T47D (cell line): ENCODE measurements around the genes CEP70 and PRR23C.

DNA sequence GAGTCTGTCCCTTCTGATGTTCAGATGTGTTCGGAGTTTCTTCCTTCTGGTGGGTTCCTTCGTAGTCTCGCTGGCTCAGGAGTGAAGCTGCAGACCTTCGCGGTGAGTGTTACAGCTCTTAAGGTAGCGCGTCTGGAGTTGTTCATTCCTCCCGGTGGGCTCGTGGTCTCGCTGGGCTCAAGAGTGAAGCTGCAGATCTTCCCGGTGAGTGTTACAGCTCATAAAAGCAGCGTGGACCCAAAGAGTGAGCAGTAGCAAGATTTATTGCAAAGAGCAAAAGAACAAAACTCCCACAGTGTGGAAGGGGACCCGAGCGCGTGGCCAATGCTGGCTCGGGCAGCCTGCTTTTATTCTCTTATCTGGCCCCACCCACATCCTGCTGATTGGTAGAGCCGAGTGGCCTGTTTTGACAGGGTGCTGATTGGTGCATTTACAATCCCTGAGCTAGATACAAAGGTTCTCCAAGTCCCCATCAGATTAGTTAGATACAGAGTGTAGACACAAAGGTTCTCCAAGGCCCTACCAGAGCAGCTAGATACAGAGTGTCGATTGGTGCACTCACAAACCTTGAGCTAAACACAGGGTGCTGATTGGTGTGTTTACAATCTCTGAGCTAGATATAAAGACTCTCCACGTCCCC lies 39.9 kb upstream of the SLCO2A1 start:
- RRBS = no CpG with 5 or more reads among the region's 19 CpGs

DNA sequence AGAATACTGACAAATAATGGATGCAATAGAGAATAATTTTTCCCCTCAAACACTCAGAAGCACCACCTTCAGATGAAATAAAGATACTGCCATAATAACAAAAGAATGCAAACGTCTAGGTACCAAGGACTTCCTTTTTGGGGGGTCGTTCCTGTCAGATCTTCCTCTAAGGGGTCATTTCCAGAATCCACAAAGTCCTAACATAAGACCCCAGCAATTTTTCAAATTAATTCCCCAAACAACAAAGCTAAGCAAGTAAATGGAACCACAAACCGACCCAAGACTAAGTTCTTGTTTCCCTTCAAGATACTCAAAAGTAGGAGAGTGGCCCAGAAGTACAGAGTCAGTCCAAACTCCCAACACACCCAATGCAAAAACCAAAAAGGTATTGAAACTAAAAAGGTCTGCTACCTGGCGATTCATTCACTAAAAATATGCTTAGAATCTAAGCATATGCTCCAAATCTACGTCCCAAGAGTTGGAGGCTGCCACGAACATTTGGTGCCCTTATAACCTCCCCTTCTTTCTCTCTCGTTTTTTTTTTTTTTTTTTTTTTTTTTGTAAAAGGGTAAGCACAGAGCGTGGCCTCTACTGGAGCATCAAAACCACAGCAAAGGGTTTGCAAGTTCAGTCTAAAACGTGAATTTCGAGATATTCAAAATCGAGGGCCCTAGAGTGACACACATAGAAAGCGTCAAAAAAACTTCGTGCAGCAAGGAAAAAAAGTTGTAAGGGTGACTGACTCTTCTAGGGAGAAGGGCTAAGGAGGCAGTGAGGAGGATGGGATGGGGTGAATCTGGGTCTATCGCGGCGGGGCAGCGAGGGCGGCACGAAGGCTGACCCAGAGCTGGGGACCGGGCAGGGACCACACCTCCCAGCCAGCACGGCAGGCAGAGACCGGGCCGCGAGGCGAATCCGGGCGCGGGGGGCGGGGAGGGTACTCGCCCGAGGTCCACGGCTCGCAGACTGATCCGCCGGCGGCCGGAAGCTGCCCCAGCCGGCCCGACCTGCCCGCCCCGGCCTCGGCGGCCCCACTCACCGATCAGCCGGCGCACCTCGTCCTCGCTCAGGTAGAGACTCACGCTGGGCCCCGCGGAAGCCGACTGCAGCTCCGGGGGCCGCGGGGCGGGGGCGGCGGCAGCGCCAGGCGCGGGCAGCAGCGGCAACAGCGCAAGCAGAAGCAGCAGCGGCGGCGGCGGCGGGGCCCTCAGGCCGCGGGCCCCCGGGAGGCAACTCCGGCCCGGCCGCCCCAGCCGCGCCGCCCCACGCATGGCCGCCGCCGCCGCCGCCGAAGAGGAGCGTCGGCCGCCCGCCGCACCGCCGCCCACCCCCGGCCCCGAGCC lies 804 bp downstream of the RYK start:
- RRBS = 2% methylated on average over 33 of the region's 93 CpGs

DNA sequence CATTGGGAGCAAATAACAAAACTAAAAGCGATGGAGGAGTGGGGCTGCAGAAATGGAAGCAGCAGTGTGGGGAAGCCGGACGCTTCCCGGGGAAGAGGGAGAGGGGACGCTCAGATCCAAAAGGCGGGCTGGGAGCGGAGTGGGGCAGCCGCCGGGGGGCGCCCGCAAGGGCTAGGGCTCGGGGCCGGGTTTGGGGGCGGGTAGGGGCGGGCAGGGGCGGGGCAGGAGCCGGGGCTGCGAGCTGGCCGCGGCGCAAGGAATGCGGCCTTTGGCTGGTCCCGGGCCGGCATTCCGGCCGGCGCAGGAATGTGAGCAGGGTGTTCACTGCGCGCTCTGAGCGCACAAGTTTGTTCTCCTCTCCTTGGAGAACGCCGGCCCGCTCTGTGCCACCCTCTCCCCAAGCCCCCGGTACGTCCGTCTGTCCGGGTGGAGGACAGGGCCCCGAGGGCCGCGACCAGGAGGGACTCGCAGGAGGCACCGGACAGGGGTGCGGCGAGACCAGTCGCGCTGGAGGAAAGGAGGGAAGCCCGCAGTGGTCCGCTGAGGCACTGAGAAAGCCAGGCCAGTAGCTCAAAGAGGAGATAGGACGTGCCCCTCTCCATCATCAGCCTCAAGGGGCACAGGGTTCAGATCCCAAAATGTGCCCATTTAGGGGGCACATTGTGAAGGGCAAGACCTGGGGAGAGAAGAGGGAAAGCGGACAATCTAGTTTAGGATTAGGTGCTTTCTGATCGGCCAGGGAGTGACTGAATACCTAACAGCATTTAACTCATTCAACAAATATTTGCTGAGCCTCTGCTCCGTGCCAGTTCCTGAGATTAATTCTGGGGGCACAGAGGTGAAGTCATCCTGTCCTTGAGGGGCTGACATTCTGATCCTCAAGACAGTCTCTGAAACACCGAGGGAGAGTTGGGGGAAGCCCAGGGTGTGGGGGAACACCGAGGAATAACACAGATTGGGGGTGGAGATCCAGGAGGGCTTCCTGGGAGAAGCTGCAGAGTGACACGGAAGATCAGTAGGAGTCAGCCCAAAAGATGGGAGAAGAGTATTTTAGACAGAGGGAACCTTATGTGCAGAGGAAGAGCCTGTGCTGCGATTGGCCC lies 60.7 kb downstream of the AMOTL2 start:
- RRBS = 2% methylated on average over 30 of the region's 56 CpGs

- RRBS = 28% methylated on average over 2 of the region's 11 CpGs
These were observed 47.2 kb downstream of the AMOTL2 start for GRCh38 chr3:134326677-134327834.

DNA sequence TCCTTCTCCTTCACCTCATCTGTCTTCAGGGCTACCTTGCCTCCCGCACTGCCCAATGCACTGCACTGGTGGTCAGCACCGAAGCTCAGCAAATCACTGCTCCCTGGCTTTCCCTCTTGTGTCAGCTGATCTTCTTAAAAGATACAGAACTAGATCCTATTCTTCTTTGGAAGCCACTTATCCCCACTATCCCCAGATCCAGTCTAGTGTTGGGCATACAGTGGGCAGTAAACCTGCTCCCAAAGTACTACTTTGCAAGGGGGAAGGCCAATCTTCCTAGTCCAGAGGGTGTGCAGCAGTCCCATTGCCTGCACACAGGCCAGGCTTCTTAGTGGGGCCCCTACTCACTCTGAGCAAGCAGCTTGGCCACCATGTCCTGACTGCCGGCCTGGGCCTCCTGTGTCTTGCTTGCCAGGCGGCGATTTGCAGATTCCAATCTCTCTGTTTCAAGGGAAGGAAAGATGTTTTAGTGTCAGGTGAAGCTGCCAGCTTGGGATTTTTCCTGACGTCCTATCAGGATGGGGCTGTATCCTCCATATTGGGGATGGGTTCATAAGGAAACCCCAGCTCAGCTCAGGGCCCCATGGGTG lies 8.7 kb downstream of the AMOTL2 start:
- RRBS = no CpG with 5 or more reads among the region's 6 CpGs

GRCh38 chr3:134613266-134613609 lies 37.6 kb downstream of the KY start:
- RRBS = no CpG with 5 or more reads among the region's 2 CpGs

DNA sequence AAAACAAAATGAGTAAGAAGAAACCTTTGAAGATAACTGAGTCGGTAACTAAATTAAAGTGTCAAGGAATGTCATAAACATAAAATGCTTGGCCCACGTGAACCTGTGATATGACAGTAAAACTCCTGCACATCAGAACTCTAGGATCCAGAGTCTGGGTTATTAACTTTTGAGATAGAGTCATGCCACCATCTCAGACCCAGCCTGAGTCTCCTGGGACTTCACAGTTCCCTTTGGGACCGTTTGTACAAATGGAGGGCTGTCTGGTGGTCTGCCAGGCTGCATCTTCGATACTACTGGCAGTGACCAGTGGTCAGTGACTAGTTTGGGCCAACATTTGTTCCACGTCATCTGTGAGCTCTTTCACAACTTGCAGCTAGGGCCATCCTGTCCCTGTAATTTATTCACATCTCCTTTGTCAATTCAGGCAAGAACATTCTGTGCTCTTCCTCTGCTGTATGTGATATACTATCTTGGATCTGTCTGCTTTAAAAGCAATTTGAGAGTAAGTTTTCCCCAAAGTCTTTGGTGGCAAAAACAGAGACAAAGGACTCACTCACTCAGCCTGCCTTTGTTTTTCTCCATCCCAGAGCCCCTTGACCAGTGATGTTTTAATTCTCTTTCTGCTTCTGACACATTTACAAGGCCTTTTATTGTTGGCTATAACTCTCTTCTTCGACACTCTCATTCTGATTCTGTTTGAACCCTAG lies 353.3 kb downstream of the EPHB1 start:
- RRBS = no CpG with 5 or more reads among the region's 6 CpGs

GRCh38 chr3:135257477-135258095 lies 462.5 kb downstream of the EPHB1 start:
- RRBS = no CpG with 5 or more reads among the region's 18 CpGs

DNA sequence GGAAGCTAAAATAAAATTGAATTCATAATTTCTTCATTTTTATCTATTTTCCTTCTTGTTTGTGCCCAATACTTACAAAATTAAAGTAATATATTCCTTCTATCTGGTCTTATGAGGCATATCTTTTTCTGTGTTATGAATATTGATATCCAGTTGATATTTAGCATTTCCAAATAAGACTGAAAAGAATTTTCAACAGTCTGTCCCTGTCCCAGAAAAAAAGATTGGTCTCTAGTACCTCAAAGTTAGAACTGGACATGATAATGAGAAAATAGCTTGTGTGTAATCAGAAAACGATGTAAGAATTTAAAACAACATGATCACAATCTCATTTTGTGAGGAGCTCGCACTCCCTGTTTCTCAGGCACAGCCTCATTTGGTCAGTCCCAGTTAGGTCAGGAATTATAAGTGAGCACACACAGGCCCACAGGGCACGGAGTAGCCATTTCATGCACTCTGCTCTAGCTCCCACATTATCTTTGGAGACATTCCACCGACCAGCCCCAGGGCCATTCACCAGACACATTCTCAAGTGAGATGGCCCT lies 105.2 kb downstream of the PPP2R3A start:
- RRBS = no CpG with 5 or more reads among the region's 4 CpGs

DNA sequence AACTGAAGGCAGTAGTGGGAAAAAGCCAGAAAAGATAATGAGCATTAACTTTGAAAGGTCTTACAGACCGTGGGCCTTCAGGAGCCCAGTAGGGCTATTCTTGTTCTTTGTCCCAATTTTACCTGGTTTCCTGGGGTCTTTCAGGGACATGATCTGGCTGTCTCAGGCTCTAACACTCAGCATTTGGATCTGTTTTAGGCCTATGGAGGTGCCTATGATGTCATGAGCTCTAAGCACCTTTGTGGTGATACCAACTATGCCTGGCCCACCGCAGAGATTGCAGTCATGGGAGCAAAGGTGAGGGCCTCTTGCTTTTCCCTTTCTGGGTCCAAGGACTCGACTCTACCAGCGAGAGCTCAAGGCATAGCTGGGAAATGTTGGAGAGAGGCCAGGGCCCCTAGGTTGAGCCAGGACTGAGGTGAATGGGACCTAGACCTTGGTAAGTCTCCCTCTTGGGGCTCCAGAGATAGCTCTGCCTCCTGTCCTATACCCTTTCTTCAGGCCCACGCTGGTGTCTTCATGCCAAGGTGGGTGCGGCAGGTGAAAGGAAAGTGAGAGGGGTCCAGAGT lies 77.4 kb downstream of the PCCB start:
- RRBS = no CpG with 5 or more reads among the region's 6 CpGs

- RRBS = no CpG with 5 or more reads among the region's 6 CpGs
These were observed 106.4 kb downstream of the STAG1 start for GRCh38 chr3:136645379-136646540.

GRCh38 chr3:137009933-137010448 lies 52.2 kb downstream of the IL20RB start:
- RRBS = no CpG with 5 or more reads among the region's 5 CpGs

DNA sequence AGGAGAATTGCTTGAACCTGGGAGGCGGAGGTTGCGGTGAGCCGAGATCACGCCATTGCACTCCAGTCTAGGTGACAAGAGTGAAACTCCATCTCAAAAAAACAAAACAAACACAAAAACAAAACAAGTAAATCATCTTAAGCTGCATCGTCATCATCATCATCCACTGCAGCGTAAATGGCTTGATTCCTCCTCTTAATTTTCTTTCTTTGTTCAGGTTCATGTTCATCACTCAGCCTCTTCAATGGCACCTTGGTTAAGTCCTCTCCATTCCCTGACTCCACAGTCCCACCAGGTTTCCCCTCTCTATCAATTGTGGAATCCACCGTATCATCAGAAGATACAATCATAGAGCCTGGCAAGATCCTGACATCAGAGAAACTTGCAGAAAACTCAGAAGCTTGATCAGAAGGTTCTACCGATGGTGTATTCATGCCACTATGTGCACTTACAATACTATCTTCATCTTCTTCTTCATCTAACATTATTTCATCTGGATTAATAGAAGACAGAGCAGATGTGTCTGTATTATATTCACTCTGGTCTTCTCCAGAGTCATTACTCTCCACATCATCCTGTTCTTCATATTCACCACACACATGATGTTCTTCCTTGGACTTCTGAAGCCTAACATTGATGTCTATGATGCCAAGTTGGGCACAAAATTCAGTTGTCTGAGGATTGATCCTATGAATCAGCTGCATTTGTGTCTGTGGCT lies 12.8 kb downstream of the DBR1 start:
- RRBS = no CpG with 5 or more reads among the region's 8 CpGs

- RRBS = no CpG with 5 or more reads among the region's 17 CpGs
These were observed 1.8 kb downstream of the MRAS start for GRCh38 chr3:138349921-138350816.

DNA sequence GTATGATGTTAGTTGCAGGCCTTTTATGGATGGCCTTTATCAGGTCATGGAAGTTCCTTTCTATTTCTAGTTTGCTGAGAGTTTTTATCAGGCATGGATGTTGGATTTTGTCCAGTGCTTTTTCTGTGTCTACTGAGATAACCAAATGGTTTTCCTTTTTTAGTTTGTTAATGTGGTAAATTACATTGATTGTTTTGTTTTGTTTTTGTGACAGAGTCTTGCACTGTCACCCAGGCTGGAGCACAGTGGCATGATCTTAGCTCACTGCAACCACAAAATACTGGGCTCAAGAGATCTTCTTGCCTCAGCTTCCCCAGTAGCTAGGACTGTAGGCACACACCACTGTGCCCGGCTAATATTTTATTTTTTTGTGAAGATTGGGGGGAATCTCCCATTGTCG lies 26.3 kb downstream of the MRAS start:
- RRBS = no CpG with 5 or more reads among the region's 2 CpGs

DNA sequence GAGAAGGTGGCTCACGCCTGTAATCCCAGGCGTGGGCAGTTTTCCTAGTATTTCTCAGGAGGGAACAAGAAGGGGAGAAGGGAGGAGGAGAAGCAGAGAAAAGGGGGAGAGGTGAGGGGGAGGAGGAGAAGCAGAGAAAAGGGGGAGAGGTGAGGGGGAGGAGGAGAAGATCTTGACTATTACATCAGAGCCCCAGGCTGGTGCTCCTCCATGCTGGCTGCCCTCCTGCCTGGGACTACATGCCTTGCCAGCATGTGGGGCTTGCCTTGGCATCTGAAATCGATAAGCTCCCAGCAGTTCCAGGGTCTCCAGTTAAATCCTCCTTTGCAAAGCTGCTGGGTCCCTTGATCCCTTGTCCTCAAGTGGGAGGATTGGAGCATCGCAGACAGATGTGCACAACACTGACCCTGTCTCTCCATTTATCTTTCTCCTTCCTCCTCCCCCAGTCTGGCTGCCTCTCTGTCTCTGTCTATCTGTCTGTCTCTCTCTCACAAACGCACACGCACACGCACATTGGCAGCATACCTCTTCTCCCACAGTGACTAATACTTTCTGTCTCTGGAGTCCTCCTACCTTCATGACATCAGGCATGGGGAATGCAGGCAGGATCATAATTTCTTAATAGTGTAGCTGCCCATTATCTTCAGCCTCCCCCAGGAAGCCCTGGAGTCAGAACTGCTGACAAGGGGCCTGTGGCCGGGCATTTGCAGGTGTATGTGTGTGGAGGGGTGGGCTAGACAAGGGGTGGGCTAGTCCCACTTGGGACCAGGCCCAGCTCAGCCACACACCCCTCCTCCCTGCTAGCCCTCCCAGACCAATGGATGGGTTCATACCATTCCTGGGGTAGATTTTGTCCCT lies 41.8 kb downstream of the MRAS start:
- RRBS = no CpG with 5 or more reads among the region's 8 CpGs

- RRBS = 2% methylated on average over 25 of the region's 61 CpGs
These were observed at the start of gene CEP70 for GRCh38 chr3:138593570-138594615. TSS of gene CEP70 (minus strand) at chr3:138594260.

DNA sequence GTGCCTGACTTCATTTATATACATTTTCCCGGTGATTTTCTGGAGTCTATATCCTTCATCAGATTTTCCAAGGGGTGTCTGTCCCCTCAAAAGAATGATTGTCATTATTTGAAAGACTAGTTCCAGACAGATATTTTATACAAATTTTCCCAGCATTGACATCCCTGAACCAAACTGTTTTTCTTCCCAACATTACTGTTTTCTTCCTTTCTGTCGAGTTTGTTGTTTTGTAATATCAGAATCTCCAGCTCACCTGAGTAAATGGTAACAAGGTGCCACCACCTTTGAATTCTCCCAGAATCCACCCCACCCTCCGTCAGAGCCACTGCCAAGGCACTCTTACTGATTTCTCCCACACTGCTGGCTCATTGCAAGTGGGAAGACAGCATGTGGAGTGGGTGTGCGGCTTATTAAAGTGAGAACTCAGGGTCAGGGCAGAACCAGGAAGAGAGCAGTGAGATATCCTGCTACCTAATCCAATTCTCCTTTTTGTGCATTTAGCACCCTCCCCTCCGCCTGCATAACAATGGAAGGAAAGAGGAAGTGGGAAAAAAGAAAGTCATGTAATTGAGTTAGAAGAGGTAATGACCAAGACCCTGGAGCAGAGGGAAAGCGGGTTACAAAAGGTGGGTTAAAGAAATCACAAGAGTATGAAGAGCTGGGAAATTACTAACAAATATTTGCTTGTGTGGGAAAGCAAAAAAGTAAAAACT lies 27.7 kb upstream of the PIK3CB start:
- RRBS = no CpG with 5 or more reads among the region's 6 CpGs

DNA sequence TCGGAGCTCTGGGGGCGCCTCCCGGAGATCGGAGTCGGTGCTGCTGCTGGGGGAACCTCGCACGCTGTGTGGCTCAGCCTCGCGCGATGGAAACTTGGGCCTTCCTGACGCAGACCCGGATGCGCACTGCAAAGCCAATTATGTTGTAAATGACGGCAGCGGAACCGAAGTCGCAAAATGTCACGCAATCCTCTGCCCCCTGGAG lies at the start of gene PRR23C:
Gene PRR23C (minus strand): TSS at position 145 of the 205 bp plus-strand sequence.
- RRBS = no CpG with 5 or more reads among the region's 18 CpGs

DNA sequence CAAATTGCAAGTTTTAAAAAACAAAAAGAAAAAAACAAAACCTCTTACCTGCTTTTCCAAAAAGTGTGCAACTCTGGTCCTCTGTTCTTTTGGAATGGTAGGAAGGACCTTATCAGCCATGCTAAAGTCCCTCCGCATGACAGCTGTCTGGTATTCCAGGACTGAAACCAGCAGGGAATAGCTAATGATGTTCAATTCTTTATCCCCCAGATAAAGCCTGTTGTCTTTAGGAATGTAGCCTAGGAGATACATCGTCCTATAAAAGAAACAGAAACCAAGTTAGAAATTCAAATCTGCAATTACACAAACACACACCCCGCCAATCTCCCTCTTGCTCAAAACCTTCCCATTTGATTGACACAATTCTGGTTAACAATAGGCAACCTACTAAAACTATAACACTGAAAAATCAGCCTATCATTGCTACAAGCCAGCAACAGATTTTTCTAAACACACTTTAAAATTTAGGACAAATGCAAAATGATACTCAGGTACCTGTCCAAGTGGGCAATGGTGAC lies 22.8 kb downstream of the MRPS22 start:
- RRBS = no CpG with 5 or more reads among the region's 3 CpGs